Colon Carcinoma Metastatic in the Brain (tissue), 2 donors: ENCODE data around the gene ARNT2.

- PRO-cap, 2 experiments: no peak in any of the 2 experiments
These were observed 12.5 kb upstream of the CHRNA5 start for GRCh38 chr15:78552711-78553317.

GRCh38 chr15:78727599-78728018 is 83.7 kb downstream of the ADAMTS7 start:
- PRO-cap, 2 experiments: no peak in any of the 2 experiments

DNA sequence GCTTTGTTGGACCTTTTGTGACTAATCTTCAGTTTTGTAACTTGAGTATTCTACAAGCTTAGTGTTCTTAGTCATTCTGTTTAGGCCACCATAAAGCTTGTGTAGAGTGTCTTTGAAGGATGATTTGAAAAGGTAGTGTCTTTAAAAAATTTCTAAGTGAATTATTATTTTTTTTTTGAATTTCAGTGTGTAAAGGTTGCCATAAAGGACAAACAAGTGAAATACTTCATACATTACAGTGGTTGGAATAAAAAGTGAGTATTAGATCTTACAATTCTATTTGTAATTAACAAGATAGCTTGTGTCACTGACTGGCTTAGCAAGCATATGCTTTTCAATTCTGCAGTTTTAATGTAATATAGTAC is 7.6 kb downstream of the MORF4L1 start:
- PRO-cap, 2 experiments: no peak in any of the 2 experiments

DNA sequence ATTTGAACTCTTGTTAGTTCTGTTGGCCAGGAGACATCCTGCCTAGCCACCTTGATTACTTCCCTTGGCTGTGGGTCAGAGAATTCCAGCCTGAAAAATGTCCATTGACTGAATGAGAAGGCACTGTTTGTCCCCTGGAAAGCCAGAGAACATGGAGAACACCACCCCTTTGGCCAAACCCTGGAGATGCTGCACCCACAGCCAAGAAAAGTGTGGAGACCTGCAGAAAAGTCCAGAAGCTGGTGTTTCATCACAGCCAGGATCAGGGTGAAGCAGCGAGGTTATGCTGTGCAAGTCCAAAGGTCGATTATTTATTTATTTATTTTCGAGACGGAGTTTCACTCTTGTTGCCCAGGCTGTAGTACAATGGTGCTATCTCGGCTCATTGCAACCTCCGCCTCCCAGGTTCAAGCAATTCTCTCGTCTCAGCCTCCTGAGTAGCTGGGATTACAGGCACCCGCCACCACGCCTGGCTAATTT is 5.4 kb upstream of the CTSH start:
- PRO-cap, 2 experiments: peak in 1 of 2 experiments; most common minus-strand start position 212 of the sequence (in 1)

- PRO-cap, 2 experiments: no peak in any of the 2 experiments
These were observed 46.6 kb upstream of the CTSH start for GRCh38 chr15:78991496-78991860.

DNA sequence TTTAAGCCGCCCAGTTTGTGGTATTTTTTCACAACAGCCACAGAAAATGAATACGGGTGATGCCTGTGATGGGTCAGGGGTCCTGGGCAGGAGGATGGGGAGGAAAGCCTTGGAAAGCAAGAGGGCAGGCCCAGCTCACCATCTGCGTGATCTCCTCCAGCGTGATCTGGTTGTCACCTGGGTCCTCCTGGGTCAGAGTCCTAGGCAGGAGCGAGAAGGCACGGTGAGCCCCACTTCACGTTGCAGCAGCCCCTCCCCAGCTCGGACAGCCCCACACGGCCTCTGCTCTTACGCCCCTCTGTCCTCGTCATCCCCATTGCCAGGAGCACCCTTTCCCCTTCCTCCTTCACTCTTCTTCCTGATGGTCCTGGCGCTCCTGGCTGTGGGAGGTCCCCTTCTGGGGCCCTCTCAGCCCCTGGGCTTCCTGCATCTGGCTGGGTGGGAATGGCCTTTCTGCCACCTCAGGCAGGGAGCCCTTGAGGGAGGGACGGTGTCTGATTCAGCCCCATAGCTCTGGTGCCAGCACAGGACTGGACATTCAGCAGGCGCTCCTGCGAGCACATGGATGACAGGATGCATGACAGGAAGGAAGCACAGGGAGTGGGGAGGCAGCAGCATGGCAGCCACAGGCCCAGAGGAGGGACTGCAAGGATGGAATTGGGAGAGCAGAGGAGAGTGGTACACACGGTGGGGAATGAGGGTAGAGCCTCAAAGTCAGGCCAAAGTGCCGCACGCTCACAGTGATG is 50.9 kb upstream of the CTSH start:
- PRO-cap, 2 experiments: no peak in any of the 2 experiments

DNA sequence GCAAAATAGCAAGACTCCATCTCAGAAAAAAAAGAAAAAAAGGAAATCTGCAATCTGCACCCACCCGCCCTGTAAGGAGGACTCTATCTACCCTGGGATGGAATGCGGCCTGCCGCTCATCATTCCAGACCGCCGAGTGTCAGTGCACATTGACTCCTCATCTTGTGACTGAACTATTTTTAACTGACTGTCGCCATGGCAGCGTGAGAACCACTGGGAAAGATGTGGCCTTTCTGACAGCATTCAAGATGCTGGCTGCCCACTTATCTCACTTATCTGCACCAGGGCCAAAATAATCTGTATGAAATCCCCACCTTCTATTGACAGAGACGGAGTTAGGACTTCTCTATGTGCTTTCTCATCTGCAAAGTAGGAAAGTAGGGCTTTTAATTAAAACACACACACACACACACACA is 38.8 kb upstream of the ANKRD34C start:
- PRO-cap, 2 experiments: no peak in any of the 2 experiments

GRCh38 chr15:79853527-79853822 is 43.3 kb downstream of the MTHFS start:
- PRO-cap, 2 experiments: no peak in any of the 2 experiments

- PRO-cap, 2 experiments: no peak in any of the 2 experiments
These were observed 13.3 kb downstream of the MTHFS start for GRCh38 chr15:79883436-79884071.

DNA sequence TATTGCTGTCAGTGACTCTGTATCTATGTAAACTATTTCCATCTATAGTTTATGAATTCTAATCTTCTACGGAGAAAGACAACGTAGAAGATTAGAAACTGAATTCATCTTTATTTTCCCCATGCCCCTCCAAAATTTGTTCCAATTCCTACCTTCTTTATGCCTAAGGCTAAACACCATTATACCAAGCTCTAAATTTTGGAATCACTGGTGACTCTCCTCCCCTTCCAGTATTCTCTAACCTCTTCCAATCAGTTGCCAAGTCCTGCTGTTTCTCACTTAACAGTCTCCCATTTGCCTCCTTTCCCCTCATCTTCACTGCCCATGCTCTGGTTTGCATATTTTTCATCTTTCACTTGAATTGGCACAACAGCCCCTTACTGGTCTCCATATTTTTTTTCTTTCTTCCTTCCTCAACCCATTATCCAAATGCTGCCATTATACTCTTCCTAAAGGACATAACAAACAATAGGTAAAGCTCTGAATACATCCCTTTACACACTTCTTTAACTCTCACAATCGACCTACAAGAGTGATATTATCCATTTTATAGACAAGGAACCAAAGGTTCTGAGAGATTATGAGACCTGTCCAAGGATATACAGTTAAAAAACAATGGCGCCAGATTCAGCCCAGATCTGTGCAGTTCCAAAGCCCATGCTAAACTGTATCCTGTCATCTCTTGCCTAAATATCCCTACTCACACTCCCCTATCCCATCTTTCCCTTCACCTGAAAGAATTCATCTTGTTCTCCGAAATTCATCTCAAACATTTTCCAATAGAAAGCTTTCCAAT is 2.1 kb downstream of the MTHFS start:
- PRO-cap, 2 experiments: no peak in any of the 2 experiments

- PRO-cap, 2 experiments: peak in 2 of 2 experiments; most common plus-strand start chr15:79923988 (in 2); most common minus-strand start chr15:79923752 (in 1)
These were observed 27.0 kb upstream of the MTHFS start for GRCh38 chr15:79923562-79924484.

DNA sequence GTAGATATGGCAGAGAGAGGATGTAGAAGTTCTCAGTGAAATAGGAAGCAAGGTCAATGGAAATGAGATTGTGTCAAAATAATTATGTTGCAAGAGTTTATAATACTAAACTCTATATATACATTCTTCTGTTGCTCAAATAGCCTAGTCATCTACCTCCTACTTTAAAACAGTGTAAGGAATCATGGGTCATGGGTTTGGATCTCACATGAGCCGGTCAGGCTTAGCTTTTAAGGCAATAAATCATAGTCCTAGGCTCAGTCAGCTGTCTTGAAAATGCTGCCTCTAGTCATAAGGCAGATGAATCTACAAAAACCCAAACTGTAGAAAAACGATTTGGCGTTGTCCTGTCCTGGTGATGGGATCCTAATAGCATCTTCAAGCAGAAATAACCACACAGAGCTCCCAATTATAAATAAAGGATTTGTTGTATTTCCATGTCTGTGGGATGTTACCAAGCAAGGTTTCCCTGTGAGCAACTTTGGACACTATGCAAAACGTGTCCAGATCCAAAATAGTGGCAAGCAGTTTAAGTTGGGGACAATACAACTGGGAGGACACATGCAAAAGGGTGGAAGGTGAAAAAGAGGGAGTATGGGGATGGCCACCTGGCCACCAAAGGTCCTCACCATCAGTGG is 16.7 kb downstream of the BCL2A1 start:
- PRO-cap, 2 experiments: no peak in any of the 2 experiments

GRCh38 chr15:79967589-79968723 is 3.0 kb downstream of the BCL2A1 start:
- PRO-cap, 2 experiments: peak in 2 of 2 experiments; most common plus-strand start chr15:79968464 (in 2)

GRCh38 chr15:80111227-80111536 is 41.6 kb upstream of the FAH start:
- PRO-cap, 2 experiments: no peak in any of the 2 experiments

- PRO-cap, 2 experiments: no peak in any of the 2 experiments
These were observed at the start of gene ARNT2 for GRCh38 chr15:80403439-80404619. Gene ARNT2 (plus strand): TSS chr15:80404382.

DNA sequence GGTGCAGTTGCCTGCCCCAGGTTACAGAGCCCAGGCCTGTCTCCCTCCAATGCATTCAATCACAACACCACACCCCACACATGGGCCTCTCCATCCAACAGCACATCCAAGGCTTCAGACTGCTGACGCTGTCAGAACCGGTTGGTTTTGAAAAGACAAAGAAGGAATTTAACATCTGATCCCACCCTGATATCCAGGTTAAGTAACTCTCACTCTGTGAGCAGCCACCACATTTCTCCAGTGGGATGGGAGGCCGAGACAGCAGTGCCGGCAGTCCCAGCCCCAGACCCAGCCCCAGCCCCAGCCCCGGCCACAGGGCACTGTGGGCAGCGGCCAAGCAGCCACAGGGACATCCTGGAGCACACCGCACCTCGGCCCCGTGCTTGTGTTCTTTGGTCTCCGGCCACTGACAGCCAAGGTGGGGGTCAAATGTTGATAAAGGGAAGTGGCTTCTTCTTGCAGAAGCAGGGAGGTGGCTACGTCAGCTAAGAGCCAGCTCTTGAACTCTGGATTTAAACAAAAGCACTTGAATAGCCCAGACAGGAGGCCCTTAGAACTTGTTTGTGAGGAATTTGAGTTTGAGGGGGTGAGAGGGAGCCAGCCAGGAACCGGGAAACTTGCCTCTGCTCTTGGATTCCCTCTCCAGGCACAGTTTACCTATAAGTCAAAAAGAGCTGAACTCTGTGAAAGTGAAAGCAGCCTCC is 135.9 kb upstream of the ABHD17C start:
- PRO-cap, 2 experiments: no peak in any of the 2 experiments

DNA sequence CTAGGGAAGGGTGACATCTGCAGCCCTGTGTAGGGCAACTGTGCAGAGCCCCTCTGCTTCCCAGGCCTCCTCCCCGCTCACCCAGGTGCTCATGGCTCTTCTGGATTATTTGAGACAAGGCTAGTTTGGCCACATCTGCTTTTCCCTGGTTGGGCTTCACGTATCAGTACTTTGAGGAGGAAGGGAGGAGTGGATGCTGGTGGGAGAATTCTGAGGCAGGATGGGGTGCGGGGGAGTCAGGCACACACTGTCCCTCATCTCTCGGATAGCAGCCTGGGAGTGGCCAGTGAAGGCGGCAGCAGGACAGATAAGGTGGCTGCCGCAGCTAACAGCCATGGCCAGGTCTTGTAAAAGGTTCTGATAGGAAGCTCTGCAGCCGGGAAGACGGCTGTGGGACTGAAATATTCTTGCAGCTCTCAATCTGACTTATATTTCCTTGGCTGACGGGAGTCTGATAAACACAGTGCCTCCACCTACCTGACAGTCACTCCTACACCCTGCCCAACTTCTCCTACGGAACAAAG is 87.3 kb downstream of the MESD start:
- PRO-cap, 2 experiments: no peak in any of the 2 experiments

- PRO-cap, 2 experiments: no peak in any of the 2 experiments
These were observed 33.6 kb downstream of the MESD start for GRCh38 chr15:80955878-80956523.

GRCh38 chr15:81038994-81039612 is 38.4 kb downstream of the TLNRD1 start:
- PRO-cap, 2 experiments: no peak in any of the 2 experiments

DNA sequence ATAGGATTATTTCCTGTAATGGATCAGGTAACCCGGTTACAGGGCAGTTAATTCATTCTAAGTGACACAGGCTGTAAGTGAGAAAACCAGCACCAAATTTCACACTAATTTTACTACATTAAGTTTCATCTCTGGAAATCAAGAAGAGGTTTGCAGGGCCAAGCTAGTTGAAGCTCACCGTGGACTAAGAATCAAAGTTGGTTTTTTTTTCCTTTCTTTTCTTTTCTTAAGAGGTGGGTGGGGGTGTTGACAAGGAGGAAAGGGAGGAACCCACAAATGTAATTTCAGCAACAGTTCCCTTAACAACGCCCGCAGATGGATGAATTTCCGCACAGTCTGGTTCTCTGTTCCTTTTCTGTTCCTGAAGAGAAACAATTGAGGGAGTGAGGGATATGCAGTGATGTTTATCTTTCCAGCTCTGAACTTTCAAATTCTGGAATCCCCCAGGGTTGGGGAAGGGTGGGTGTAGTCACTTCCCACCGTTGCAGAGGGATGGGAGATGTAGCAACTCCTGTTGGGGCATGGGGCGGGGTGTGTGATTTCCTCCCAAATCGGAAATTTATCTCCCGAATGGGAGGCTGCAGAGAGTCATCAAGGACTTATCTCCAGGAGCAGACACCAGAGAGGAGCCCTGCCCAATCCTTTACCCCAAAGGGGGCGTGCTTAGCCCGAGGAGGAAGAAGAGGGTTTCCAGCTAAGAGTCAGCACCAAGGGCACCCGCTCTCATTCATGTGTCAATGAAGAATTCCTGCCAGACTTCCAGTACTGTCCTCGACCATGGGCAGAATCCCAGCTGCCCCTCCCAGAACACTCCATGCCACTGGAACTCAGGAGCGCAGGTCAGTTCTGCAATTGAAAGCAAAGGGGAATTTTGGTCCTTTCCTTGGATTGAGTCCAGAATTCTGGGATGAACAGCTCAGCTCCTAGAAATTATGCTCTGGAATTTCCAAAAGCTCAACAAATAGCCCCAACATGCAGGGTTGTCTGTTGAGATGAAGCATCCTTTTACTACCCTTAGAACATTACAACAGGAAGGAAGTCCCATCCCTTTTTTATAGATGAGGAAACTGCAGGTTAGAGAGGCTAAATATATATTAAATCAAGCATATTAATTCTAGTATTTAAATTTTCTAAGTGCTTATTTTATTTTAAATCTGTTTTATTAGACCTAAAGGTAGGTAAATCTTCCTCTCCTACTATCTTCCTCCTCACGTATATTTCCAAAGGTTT is 35.0 kb upstream of the CFAP161 start:
- PRO-cap, 2 experiments: no peak in any of the 2 experiments